ENCODE results near the genes RAD23A and STX10.

DNA sequence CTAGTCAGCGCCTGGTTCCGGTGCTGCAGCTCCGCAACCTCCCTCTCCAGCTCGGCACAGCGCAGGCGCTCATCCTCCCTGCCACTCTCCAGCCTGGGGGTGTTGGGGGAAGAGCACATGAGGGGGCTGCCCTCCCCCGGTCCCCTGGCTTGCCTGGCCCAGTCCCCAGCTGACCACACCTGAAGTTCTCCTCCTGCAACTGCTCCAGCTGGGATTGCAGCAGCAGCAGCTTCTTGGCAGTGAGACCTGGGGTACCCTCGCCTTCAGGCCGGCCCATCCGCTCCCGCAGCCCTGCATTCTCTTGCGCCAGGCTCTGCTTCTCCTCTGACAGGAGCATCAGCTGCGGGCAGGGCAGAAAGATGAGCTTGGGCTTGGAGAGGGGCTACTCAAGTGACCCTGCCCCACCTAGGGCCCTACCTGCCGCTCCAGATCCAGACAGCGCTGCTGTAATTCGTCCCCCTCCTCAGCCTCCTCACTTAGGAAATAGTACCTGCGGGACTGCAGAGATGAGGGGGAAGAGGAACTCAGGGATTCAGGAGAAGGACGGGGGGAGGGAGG lies 4.3 kb downstream of the HOOK2 start:
- PRO-cap: no peak
- RAMPAGE, long total RNA, 4 experiments: no peak in any of the 4 experiments

- PRO-cap: bidirectional peak, plus-strand start at chr19:12786683, minus-strand start at chr19:12786573
- RAMPAGE, long total RNA, 4 experiments: no peak in any of the 4 experiments
Measured at GRCh38 chr19:12786064-12786870, 5.0 kb upstream of the JUNB start.

DNA sequence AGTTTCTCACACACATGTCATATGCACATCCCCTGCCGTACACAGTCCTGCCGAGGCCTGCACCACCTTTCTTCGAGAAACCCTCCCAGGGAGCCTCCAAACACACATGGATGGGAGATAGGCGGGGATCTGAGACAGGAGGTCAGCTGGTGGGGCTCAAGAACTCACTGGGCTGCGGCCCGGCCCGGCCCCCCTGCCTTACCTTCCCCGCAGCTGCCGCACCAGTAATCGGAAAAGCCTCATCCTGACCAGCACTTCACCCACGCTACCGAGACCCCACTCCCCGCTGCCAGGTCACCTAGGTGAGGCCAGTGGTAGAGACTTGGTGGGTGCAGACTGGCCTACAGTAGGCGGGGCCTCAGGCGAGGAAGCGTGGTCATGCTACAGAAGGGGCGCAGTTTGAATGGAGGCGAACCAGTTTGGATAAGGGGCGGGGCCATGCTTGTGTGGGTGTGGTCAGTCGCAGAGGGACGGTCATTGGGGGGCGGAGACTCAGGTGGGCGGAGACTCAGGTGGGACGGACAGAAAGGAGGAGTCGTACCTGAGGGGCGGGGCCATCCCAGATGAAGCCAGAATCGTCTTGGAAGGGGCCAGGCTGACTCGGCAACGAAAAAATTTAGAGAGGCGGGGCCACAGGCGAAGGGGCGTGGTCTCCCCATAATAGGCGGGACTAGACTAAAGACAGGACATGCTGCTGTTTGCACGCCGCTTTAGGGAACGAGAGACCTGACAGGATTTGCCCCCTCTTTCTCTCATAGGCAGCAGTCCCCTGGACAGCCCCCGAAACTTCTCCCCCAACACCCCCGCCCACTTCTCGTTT lies 2.1 kb downstream of the MAST1 start:
- PRO-cap: no peak
- RAMPAGE, long total RNA, 4 experiments: no peak in any of the 4 experiments

DNA sequence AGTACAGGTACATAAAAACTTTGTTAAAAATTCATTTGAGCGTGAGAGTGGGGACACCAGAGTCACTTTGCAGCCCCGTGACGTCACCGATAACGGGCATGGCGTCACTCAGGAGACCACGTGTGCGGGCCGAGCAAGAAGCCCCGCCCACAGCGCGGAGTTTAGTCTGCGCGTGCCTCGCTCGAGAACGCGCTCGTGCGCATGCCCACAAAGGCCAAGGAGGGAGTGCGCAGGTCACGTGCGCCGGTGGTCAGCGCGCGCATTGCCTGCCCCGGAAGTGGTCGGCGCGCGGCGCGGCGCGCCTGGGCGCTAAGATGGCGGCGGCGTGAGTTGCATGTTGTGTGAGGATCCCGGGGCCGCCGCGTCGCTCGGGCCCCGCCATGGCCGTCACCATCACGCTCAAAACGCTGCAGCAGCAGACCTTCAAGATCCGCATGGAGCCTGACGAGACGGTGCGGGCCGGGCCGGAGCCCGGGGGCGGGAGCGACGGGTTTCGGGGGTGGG lies at the start of gene RAD23A:
Gene RAD23A, plus strand, starts transcription at position 294 of the 504 bp plus-strand sequence.
- PRO-cap: unidirectional peak, plus-strand start at position 289 of the sequence
- RAMPAGE, long total RNA, 4 experiments: start-site peak on the plus strand in 3 of 4 experiments, centred at position 299 of the sequence, 786 to 1,456 reads per replicate

GRCh38 chr19:13011731-13012467 lies 16.6 kb downstream of the NFIX start:
- PRO-cap: no peak
- RAMPAGE, long total RNA, 4 experiments: no peak in any of the 4 experiments

DNA sequence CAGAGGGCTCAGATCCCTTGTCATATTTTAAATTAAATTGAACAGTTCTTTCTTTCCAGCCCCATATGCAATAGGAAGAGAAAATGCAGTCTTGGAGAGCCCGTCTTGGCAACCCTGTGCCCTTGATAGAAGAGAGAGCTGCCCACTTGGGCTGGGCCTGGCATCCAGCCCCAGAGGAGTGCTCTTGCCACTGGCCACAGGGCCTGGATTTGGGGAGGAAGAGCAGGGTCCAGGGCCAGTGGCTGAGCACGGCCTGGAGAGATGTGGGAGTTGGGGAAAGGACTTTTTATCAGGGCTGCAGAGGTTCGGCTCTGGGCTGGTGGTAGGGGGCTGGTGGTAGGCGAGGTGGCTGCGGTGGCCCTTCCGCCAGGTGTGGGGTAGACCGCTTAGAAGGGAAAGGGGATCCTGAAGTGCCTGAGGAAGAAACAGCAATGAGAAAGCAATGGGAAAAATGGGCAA lies 19.3 kb downstream of the NFIX start:
- PRO-cap: no peak
- RAMPAGE, long total RNA, 4 experiments: no peak in any of the 4 experiments

- PRO-cap: bidirectional peak, plus-strand start at chr19:13055082, minus-strand start at chr19:13055020; bidirectional peak, plus-strand start at chr19:13055531, minus-strand start at chr19:13055489
- RAMPAGE, long total RNA, 4 experiments: no peak in any of the 4 experiments
Measured at GRCh38 chr19:13054588-13055674, 47.7 kb downstream of the LYL1 start.

DNA sequence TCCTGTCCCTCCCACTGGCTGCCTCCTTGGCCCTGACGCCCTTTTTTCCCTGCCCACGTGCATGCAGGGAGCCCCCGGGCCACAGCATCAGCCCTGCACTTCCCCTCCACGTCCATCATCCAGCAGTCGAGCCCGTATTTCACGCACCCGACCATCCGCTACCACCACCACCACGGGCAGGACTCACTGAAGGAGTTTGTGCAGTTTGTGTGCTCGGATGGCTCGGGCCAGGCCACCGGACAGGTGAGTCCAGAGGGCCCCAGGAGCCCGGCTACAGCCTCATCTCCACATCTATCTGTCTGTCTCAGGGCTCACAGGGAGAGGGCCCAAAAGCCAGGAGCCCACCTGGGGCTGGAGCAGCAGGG lies 21.1 kb downstream of the LYL1 start:
- PRO-cap: no peak
- RAMPAGE, long total RNA, 4 experiments: start-site peak on the plus strand in 3 of 4 experiments, centred at positions 136 to 165 of the sequence, 14 to 30 reads per replicate

DNA sequence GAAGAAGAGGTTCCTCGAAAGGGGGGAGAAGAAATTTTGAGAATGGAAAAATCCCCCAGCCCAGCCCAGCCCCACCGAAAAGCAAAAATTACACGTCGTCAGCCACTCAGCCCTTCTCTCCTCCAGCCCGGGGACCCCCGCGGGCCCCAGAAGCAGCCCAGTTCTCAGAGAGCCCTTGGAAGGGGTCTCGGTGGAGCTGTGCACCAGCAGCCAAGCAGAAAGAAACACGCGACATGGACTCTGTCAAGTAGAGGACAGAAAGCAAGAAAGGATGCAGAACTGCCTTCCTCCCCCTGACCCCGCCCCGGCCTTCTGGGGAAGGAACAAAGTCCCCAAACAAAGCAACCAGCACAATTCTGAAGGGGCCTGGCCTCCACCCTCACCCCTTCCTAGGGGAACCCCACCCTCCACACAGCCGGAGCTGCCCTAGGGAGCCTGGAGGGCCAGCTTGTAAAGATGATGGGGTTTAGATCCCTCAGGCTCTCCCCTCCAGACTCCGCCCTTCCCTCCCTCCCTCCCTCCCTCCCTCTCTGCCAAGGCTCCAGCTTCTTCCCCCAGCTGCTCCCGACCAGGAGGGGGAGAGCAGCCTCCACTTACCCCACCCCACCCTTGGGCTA lies 7.9 kb downstream of the LYL1 start:
- PRO-cap: no peak
- RAMPAGE, long total RNA, 4 experiments: start-site peak on the plus strand in 2 of 4 experiments, centred at positions 91 to 112 of the sequence, 14 to 17 reads per replicate

DNA sequence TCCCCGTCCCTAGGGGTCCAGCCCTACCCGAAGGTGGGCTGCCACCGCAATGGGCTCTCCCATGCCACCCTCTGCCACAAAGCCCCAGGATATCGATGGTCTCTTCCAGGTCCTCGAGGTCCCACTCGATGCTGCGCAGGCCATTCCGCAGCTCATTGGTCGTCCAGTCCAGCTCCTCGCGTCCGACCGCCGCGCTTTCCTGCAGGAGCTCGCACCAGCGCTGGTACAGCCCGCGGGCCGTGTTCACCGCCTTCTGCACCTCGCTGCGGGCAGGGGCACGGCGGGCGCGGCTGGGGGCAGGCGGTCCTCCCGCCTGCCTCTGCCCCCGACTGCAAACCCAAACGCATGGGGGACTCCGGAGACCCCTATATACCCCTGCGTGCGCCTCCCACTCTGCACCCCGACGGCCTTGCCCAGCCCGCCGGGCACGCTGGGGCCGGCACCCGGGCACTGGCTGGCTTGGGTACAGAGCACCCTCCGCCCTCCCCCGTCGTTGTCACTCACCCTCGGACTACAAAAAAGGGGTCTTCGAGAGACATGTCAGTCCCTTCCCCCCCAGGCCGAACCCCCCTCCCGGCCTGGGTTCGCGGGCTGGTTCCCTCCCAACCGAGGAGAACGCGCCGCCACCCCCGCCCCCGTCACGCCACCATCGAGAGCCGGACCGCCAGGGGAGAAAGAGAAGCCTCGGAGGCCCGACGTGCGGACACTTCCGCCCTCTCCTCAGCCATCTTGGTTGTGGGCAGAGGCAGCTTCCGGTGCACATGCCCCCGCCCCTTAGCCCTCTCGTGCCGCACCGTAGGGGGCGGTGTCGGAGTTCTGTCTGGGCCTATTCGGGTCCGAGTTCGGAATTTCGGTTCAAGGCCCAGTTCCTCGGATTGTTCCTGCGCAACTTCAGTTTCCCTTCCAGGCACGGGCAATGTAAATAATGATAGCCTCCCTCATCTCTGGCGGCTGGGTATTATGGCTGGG lies at the start of gene STX10:
Gene STX10, minus strand, starts transcription at position 741 of the 969 bp plus-strand sequence.
- PRO-cap: bidirectional peak, plus-strand start at position 811 of the sequence, minus-strand start at position 731 of the sequence
- RAMPAGE, long total RNA, 4 experiments: start-site peak on the minus strand in 4 of 4 experiments, centred at positions 609 to 635 of the sequence, 68 to 235 reads per replicate

DNA sequence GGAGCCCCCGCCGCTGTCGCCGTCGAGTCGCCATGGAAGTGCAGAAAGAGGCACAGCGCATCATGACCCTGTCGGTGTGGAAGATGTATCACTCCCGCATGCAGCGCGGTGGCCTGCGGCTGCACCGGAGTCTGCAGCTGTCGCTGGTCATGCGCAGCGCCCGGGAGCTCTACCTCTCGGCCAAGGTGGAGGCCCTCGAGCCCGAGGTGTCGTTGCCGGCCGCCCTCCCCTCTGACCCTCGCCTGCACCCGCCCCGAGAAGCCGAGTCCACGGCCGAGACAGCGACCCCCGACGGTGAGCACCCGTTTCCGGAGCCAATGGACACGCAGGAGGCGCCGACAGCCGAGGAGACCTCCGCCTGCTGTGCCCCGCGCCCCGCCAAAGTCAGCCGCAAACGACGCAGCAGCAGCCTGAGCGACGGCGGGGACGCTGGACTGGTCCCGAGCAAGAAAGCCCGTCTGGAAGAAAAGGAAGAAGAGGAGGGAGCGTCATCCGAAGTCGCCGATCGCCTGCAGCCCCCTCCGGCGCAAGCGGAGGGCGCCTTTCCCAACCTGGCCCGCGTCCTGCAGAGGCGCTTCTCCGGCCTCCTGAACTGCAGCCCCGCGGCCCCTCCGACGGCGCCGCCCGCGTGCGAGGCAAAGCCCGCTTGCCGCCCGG lies 3.1 kb downstream of the IER2 start:
- PRO-cap: no peak
- RAMPAGE, long total RNA, 4 experiments: start-site peak on the minus strand in 1 of 4 experiments, centred at position 584 of the sequence, 14 reads per replicate

- PRO-cap: no peak
- RAMPAGE, long total RNA, 4 experiments: no peak in any of the 4 experiments
Measured at GRCh38 chr19:13207630-13208352, 57.6 kb downstream of the IER2 start.

- PRO-cap: no peak
- RAMPAGE, long total RNA, 4 experiments: no peak in any of the 4 experiments
Measured at GRCh38 chr19:13689036-13689480, 58.6 kb upstream of the YJU2B start.

- PRO-cap: no peak
- RAMPAGE, long total RNA, 4 experiments: no peak in any of the 4 experiments
Measured at GRCh38 chr19:13778757-13779573, 4.7 kb downstream of the C19orf53 start.

DNA sequence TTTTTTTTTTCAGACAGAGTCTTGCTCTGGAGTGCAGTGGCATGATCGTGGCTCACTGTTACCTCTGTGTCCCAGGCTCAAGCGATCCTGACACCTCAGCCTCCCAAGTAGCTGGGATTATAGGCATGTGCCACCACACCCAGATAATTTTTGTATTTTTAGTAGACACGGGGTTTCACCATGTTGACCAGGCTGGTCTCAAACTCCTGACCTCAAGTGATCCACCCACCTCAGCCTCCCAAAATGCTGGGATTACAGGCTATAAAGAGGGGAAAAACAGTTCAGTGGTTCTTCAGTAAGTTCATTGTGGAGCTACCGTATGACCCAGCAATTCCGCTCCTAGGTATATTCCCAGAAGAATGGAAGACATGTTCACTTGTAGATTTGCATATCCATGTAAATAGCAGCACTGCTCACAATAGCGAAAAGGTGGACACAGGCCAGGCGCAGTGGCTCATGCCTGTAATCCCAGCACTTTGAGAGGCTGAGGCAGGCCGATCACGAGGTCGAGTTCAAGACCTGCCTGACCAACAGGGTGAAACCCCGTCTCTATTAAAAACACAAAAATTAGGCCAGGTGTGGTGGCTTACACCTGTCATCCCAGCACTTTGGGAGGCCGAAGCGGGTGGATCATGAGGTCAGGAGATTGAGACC lies 5.5 kb downstream of the C19orf53 start:
- PRO-cap: no peak
- RAMPAGE, long total RNA, 4 experiments: no peak in any of the 4 experiments

DNA sequence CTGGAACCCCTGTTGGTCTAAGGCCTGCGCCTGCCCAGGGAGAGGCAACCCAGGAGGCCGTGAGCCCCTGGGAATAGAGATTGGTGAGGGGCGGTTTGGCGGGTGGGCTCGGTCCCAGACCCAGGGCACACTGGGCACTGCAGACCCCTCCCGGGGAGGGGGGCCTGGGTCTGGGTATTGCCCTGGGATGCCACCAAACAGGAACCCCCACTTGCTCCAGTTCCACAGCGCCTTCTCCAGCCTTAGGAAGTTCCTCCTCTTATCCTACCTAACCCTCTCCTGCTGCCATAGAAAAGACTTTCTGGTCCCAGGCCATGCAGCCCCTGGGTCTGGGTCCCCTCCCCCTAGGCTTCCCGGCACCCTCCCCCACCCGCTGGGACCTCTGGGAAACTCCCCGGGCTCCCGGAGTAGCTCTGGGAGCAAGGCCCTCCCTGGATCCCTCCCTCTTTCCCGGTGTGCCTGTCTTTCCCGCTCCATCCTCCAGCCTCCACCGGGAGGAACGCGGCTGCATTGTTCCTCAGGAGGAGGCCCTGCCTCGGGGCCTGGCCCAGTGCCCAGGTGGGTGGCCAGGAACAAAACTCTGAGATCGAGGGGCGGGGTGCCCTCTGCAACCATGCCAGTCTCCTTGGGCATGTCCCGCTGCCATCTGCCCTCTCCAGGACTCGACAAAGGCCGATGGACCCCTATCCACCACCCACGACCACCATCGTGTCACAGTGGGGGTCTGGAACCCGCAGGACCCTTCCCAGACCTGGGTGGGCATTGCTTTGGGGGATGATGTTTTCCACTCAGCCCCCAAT lies 33.5 kb upstream of the NANOS3 start:
- PRO-cap: no peak
- RAMPAGE, long total RNA, 4 experiments: no peak in any of the 4 experiments

- PRO-cap: no peak
- RAMPAGE, long total RNA, 4 experiments: no peak in any of the 4 experiments
Measured at GRCh38 chr19:13844056-13844769, 32.7 kb upstream of the NANOS3 start.

DNA sequence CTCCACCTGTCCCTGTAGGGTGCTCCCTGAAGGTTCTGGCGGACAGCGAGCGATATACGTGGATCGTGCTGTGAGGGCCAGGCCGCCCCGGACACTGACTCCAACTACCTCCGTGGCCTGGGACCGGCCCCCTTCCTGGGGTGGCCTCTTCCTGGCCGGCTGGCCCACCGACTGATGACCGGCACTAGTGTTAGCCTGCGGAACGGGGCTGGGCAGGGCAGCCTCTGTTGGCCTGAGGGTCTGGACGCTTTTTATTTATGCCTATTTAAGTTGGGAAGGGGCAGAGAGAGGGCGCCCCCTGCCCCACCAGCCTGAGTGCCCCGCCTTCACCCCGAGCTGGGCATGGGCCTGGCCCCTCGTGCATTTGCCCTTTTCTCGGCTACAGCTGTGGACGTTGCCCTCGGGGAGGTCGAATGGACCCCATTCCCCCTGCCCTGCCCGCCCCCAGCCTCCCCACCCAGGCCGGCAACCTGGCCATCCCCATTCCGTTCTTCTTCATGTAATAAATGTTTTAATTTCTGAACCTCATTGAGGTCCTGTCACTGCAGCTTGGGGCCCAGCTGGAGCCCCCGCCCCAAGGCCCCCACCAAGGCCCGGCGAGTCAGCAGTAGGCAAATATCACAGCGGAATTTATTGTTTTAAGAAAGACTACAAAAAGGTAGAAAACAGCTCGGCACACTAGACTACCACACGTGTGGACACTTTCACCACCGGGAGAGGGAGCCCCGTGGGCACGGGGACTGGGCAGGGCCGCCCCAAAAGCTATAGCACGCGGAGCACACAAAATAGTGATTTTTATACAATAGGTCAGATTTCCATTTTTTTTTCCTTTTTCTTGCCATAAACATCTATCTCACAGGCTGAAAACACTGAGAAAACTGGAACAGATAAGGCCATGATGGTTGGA lies 8.9 kb downstream of the DCAF15 start:
- PRO-cap: no peak
- RAMPAGE, long total RNA, 4 experiments: no peak in any of the 4 experiments

DNA sequence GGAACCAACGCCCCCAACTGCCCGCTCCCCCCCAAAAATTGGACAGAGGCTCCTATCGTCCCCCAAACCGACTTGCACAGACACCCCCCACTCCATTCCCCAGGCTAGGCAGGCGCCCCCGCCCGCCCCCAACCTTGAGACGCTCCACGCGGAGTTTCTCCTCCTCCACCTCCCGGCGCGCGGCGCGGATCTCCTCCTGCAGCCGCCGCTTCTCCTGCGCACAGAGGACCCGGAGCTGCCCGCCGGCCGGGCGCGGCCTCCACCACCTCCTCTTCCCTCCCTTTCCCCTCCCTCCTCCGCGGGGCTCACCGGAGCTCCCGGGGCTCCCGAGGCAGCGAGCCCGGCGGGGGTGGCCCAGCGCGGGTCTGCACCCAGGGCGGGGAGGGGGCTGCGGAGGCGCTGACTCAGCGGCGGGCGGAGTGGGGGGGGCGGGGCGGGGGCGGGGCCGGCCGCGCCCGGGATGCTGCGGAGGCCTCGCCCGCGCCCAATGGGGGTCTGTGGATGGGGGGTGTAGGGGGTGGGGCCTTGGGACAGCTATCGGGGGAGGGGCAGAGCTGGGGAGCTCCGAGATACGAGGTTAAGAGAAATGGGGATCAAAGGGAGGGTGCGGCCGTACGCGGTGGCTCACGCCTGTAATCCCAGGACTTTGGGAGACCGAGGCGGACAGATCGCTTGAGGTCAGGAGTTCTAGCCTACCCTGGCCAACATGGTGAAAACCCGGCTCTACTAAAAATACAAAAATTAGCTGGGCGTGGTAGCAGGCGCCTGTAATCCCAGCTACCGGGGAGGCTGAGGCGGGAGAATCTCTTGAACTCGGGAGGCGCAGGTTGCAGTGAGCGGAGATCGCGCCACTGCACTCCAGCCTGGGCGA lies 4.4 kb downstream of the PALM3 start:
- PRO-cap: no peak
- RAMPAGE, long total RNA, 4 experiments: no peak in any of the 4 experiments

GRCh38 chr19:14073940-14074895 lies 1.6 kb downstream of the MISP3 start:
- PRO-cap: no peak
- RAMPAGE, long total RNA, 4 experiments: no peak in any of the 4 experiments

Measured in sigmoid colon (tissue), 4 donors.